Placental epithelial cell (primary cell): ENCODE data around the genes PLEKHA7, NUCB2, USH1C and IGSF22.

- CAGE, long polyA plus RNA, result no peak
Observed at GRCh38 chr11:16924502-16925109, 89.6 kb downstream of the PLEKHA7 start.

- CAGE, long polyA plus RNA, result no peak
Observed at GRCh38 chr11:17013585-17014471, at the start of gene PLEKHA7. TSS of gene PLEKHA7 (minus strand) at chr11:17014414.

DNA sequence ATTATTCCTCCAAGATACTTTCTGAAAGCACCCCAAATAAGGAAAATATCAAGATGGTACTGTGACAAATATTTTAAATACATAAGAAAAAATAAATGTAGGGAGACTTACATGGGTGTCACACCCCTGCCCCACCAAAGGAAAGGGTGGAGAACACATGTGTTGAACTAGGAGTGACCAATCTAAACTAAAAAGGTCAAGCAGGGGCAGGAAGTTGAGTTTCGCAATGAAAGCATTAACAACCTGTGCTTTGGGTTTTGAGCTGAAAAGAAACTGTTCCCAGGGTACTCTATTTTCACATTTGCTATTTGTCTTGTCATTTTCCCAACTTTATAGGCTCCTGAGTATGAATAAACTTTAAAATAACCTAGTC, 42.9 kb downstream of the PIK3C2A start:
- CAGE, long polyA plus RNA, result no peak

GRCh38 chr11:17276047-17277169, at the start of gene NUCB2:
TSS of gene NUCB2 (plus strand) at chr11:17276739.
- CAGE, long polyA plus RNA, result no peak

DNA sequence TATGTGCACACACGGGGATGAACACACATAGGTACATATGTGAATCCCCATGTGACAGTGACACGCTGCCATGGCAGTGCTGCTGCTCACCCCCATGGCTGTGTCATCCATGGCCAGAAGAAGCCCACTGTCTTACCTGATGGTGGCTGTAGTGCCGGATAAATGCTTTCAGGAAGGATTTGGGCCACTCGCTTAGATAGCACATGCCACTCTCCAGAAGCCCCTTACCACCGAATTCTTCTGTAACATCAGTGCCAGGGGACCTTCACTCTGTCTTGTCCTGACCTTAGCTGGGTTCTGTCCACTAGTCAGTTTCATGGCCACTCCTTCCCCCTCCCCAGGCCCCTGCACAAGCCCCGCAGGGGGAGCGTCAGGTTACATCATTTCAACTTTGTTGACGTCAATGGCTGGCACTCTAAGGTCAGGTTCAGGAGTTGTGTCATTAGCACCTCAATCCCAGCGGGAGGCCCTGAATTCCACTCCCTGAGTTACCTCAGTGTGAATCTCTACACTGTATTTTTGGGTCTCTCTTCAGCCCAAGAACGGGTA, 10.6 kb downstream of the USH1C start:
- CAGE, long polyA plus RNA, result no peak

DNA sequence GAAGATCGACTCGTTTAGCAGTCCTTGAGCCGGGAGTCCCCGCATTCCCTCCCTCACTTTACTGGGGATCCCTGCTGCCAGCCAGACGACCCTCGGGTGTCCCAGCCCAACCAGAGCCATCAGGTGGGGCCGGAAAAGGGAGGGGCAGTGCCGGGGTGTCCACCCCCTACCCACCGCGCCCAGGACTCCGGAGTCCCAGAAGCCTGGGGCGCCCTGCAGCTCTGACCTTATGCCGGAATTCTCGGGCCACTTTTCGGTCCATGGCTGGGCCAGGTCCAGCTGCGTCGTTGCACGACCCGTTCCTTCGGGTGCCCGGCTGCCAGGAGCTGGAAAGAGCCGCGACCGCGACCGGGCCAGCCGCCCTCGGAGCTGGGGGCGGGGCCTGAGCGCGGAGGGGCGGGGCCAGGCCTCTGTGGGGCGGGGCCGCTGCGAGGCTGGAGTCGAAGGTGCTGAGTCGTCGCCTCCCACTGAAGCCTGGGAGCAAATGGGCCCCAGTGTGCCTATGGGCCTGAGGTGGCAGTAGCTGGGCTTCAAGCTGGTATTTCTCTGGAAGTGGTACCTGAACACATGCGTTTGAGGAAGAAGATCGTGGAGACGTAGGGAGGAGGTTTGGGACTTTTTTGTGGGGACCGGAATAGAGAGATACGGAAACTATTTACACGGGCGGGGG, at the start of gene USH1C:
USH1C (minus strand) TSS at position 371 of the 670 bp plus-strand sequence.
- CAGE, long polyA plus RNA, result no peak

DNA sequence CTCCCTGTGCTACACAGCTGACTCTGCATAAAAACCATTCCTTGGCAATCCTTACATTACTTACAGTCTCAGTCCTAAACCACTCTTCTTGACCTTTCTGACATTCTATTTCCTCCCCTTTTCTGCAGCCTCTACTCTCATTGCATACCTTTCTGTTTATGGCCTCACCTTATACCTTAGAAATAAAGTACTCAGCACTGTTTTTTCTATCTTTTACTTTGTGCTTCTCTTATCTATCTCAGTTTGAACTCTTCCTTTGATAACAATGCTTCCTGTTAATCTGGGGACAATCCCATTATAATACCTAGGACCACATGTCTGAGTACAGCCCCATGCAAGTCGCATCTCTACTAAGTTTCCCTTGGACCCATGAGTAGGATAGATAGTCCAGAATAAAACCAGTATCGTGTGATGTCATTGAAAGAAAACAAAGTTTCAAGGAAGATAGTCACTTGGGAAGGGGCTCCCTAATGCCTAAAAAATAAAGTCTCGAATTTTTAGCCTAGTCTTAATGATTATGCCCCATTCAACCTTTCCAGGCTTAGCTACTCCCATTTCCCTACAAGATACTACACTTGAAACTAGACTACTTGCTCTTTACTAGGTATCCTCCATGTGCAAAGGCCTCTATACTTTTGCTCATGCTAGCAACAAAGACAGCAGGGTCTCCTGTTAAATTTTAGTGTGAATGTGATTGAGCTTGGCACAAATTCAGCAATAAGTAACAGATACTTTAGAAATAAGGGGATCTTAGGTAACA, 7.2 kb upstream of the SERGEF start:
- CAGE, long polyA plus RNA, result no peak

DNA sequence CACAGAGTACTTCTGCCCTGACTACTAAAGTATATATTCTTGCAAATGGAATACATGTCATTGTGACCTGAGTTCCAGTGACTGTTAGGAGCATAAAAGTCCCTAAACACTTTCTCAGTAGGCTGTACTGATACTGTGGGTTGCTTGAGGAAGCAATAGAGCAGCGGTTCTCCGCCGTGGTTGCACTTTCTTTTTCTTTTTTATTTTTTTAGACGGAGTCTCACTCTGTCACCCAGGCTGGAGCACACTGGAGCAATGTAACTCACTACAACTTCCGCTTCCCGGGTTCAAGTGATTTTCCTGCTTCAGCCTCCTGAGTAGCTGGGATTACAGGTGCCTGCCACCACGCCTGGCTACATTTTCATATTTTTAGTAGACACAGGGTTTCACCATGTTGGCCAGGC, 2.1 kb downstream of the SAA2 start:
- CAGE, long polyA plus RNA, result no peak

DNA sequence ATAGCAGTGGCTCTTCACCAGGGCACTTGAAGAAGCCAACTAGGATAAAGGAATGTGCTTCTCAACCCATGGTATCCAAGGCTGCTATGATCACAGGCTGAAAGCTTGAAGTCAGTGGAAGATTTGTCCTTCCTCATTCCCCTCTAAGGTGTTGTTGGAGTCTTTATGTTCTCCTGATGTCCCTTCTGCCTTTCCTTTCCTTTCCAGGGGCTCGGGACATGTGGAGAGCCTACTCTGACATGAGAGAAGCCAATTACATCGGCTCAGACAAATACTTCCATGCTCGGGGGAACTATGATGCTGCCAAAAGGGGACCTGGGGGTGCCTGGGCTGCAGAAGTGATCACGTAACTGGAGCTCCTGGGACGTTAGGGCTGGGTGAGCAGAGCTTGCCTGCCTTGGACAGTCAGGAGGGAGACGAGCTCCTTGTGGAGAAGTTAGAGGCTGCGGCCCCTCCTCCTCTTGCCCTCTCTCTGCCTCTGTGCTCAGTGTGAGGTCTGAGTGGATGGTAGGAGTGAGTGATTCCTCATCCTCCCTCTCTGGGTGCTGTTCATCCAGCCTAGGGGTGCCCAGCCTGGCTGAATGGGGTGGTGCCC, 3.0 kb downstream of the SAA1 start:
- CAGE, long polyA plus RNA, result no peak

DNA sequence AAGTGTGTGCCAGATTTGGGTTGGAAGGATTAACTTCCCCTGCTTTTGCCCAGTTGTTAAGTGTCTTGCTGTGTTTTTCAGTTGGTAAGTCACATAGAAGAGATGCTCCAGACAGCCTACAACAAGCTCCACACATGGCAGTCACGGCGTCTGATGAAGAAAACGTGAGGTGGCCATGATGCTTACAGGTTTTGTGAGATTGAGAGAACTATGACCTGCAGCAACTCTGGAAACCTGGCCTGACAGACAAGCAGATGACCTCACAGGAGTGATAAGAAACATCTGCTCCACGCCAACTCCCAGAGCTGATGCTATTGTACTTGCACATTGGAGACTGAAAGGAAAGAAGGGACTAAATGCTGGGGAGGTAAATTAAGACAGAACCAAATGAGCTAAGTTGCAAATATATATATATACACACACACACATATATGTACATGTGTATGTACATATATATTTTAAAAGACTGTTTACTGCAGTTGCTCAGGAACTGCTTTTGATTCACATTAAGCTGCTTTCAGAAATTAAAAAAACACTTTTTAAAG, 28.6 kb upstream of the LDHA start:
- CAGE, long polyA plus RNA, result no peak

- CAGE, long polyA plus RNA, result no peak
Observed at GRCh38 chr11:18383953-18384909, 10.1 kb upstream of the LDHA start.

DNA sequence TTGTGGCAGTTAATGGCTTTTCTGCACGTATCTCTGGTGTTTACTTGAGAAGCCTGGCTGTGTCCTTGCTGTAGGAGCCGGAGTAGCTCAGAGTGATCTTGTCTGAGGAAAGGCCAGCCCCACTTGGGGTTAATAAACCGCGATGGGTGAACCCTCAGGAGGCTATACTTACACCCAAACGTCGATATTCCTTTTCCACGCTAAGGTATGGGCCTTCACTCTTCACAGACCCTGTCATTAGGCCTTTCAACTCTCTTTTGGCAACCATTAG, 2.0 kb downstream of the LDHA start:
- CAGE, long polyA plus RNA, result no peak

- CAGE, long polyA plus RNA, result no peak
Observed at GRCh38 chr11:18526220-18526430, 617 bp downstream of the TSG101 start.

GRCh38 chr11:18605323-18606377, 6.1 kb downstream of the MISFA start:
- CAGE, long polyA plus RNA, result no peak

- CAGE, long polyA plus RNA, result no peak
Observed at GRCh38 chr11:18704376-18704732, 5.8 kb downstream of the TMEM86A start.

DNA sequence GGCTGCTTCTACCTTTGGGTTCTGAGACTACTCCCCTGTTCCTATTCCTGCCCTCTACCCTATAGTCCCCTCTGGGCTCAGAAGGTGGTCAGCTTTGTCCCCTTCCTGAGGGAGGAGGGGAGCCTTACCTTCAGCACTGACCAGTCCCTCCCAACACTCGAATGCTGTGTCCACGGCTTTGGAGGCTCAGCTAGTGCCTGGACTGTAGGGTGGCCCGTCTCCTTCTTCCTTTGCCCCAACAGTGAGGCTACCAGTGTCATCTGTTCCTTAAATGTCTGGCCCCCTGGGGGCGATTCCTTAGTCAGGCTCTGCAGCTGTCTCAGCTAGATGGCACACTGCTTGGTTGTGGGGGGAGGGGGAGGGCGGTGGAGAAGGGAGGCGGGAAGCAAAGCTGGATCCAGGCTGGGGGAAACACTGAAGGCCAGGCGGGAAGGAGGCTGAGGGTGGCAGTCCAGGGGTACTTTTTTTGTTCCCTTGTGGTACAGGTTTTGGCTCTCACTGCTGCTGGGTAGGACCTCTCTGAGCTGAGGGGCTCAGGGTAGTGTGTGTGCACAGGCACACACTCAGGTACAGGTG, at the start of gene IGSF22:
IGSF22 (minus strand) TSS at position 243 of the 576 bp plus-strand sequence.
- CAGE, long polyA plus RNA, result no peak

- CAGE, long polyA plus RNA, result no peak
Observed at GRCh38 chr11:18763745-18764502, 27.7 kb downstream of the PTPN5 start.

GRCh38 chr11:19135347-19136467, 18.7 kb downstream of the ZDHHC13 start:
- CAGE, long polyA plus RNA, result no peak

- CAGE, long polyA plus RNA, result no peak
Observed at GRCh38 chr11:19342216-19342508, 101.4 kb upstream of the E2F8 start.

- CAGE, long polyA plus RNA, result no peak
Observed at GRCh38 chr11:19419050-19420221, 178.7 kb upstream of the E2F8 start.